Heart (tissue), 3 donors: Measurements from ENCODE around the genes TMEM200B and PTPRU.

DNA sequence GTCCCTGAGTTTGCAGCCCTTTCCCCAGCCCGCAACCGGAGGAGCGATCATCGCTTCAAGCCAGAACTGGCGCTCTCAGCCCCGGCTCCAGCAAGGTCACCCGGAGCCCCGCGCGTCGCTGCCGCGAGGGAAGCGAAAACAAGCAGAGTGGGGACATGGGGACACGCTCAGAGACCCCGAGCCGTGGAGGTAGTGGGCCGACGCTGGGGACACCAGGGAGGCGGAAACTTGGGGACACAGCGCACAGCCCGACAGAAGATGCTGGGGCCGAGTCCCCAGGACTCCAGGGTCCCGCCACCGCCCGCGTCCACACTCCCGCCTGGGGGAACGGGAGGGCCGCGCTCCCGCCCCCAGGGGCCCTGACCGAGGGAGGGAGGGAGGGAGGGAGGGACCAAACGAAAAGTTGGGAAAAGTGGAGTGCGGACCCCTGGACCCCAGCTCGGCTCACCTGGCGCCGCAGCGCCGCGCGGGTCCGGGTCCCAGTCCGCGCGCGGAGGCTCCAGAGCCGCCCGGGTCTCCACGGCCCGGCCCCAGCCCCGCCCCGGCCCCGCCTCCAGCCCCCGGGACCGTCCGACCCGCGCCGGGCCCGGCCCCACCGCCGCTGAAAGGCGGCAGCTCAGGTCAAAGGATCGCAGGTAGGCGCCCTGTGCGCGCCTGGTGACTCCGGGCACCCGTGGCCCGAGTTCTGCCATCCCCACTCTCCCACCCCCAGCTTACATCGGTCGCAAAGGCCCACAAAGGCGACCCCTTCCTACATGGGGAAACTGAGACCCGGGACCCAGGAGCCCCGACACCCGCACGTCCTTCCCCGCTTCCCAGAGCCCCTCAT, at the start of gene TMEM200B:
TMEM200B (minus strand) TSS at position 496 of the 829 bp plus-strand sequence.
- RAMPAGE, long total RNA, 2 experiments = no peak in any of the 2 experiments

DNA sequence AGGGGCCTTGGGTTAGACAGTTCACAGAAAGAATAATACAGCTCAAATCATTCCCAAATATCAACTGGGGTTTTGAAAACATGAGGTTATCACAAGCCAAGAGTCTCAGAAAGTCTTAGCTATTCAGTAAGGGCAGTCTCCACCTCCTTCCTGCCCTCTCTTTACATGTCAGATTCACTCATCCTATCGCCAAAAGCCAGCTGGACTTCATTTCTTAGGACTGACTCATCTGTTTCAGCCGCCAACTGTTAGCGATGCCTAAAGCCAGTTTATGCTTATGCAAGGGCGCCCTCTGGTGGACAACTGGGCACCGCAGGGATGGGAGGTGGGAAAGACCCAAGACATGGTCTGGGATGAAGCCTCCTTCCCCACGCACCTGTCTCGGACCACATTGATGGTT, 21.1 kb upstream of the SRSF4 start:
- RAMPAGE, long total RNA, 2 experiments = no peak in any of the 2 experiments

DNA sequence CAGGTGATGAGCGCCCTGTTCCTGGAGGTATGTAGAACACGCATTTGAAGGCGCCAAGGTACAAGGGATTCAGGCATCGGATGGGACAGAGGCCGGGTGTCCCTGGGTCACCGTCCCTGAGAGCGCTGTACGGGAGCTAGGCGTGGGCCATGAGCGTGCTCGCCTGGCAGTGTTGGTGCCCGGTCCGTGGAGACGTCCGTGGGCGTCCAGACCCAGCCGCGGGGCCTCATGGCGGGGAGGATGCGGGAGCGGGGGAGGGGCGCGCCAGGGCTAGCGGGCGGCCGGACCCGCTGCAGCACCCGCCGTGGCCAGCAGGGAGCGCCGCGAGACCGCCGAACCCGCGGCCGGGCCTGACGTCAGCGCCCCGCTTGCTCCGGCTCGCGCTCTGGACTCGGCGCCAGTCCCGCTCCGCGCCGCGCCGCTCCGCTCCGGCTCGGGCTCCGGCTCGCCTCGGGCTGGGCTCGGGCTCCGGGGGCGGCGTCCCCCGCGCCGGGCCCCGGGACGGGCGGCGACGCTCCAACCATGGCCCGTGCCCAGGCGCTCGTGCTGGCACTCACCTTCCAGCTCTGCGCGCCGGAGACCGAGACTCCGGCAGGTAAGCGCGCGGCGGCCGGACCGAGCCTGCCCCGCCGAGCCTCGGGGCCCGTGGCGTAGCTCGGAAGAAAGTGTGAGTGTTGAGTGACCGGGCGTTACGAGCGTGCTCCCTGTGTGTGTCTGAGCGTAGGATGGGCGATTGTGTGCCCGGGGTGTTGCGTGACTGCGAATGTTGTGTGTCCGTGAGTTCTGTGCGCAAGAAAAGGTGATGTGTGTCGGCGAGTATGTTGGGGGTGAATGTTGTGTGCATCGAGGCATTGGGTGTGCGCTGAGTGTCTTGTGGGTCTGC, at the start of gene PTPRU:
PTPRU (plus strand) TSS at position 400 of the 883 bp plus-strand sequence.
- RAMPAGE, long total RNA, 2 experiments = no peak in any of the 2 experiments

DNA sequence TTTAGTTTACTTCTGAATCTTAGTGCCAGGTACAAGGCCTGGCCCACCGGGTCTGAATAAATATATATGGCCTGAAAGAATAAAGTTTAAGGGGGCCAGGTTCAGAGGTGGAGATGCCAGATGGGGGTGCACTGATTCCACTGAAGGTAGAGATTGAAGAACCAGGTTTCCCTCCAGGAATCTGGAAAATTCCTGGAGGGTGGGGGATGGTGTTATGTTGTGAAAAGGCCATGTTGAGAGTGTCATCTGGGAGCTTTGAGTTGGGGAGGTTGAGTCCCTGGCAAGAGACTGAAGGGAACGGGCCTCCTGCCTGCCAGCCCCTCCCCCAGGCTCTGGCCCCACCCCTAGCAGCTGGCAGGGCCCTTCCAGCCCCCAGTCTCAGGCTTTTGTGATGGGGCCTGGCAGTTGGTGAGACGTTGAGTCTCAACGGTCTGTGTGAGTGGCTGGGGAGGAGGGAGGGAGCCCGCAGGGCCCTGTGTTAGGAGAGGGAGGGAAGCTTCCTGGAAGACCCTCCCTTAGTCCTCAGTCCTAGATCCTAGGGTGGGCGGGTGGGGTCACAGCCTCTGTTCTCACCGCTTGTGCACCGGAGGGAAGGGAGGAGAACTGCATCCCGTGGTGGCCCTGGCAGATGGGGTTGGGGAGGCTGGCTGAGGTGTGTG, 4.1 kb downstream of the PTPRU start:
- RAMPAGE, long total RNA, 2 experiments = no peak in any of the 2 experiments

DNA sequence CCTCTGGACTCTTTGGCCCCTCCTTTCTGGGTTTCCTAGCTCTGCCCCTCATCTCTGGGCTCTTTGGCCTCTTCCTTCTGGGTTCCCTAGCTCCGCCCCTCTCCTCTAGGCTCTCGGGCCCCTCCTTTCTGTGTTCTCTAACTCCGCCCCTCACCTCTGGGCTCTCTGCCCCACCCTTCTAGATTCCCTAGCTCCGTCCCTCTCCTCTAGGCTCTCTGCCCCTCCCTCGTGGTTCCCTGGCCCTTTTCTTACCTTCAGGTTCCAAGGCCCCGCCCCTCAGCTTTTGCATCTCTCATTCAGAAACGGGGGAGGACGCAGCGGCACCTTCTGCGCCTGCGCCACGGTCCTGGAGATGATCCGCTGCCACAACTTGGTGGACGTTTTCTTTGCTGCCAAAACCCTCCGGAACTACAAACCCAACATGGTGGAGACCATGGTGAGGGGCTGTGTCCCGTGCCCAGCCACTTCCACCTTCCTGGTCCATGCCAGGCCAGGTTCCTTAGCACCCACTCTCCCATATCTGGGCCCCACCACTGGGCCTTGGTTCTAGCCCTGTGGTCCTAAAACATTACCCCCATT, 88.7 kb downstream of the PTPRU start:
- RAMPAGE, long total RNA, 2 experiments = no peak in any of the 2 experiments

- RAMPAGE, long total RNA, 2 experiments = no peak in any of the 2 experiments
Measured at GRCh38 chr1:30191161-30191401, 532.3 kb downstream of the MATN1 start.

DNA sequence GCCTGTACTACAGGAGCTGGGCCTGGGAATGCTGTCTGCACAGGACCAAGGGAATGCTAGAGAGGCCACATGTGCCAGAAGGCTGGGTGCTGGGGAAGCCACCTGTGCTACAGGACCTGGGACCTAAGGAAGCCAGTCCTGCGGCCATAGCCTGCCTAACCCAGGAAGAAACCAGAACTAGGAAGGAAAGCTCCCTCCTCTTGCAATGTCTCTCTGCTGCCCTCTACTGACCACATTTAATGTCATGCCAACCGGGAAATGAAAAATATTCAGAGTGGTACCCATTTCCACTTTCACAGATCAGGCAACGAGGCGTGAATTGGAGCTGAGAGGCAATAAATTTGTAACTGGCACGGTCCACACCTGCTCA, 343.1 kb downstream of the MATN1 start:
- RAMPAGE, long total RNA, 2 experiments = no peak in any of the 2 experiments

- RAMPAGE, long total RNA, 2 experiments = no peak in any of the 2 experiments
Measured at GRCh38 chr1:30720151-30720839, 3.1 kb downstream of the MATN1 start.

GRCh38 chr1:30729073-30729362, 5.6 kb upstream of the MATN1 start:
- RAMPAGE, long total RNA, 2 experiments = no peak in any of the 2 experiments

DNA sequence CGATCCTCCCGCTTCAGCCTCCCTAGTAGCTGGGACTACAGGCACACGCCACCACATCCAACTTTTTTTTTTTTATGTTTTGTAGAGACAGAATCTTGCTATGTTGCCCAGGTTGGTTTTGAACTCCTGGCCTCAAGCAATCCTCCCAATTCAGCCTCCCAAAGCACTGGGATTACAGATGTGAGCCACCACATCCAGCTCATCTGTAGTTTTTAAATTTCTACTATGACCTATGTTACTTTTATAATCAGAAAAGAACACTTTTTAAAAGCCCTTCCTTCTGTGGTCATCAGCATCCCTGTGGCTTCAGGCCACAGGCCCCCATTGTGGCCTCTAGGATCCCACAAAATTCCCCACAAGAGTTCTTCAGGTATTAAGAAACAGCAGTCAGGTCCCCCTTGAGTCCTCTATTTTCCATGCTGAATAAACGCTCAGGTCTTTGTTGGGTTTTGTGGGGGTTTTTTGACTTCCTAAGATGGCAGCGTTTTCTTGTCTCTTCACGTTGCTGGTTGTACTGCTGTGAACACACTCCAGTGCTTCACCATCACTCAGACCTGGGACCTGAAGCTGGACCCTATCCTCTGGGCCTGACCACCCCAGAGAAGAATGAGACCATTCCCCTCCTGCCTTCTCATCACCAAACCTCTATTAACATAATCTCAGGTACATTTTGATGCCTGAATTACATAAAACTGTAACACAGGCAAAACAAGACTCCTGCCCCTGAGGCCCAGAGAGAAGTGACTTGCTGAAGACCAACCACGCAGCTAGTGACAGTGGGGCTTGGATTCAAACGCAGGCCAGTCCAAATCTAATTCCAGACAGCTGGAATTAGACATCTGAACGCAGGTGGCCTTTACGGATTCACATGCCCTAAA, 13.4 kb upstream of the MATN1 start:
- RAMPAGE, long total RNA, 2 experiments = no peak in any of the 2 experiments

DNA sequence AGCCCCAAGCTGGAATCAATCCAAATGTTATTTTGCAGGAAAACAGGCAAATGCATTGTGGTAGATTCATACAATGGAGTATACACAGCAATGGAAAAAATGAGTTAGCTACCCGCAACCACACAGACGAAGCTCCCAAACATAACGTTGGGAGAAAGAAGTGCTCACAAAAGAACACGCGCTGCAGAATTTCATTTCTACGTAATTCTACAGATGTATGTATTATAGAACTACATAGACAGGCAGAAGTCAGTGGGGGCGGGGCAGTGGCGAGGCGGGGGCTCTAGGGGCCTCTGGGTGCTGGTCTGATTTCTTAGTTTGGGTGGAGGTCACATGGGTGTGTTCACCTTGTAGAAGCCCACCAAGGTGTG, 8.5 kb downstream of the LAPTM5 start:
- RAMPAGE, long total RNA, 2 experiments = no peak in any of the 2 experiments

- RAMPAGE, long total RNA, 2 experiments = no peak in any of the 2 experiments
Measured at GRCh38 chr1:30762382-30763065, 5.0 kb upstream of the LAPTM5 start.

DNA sequence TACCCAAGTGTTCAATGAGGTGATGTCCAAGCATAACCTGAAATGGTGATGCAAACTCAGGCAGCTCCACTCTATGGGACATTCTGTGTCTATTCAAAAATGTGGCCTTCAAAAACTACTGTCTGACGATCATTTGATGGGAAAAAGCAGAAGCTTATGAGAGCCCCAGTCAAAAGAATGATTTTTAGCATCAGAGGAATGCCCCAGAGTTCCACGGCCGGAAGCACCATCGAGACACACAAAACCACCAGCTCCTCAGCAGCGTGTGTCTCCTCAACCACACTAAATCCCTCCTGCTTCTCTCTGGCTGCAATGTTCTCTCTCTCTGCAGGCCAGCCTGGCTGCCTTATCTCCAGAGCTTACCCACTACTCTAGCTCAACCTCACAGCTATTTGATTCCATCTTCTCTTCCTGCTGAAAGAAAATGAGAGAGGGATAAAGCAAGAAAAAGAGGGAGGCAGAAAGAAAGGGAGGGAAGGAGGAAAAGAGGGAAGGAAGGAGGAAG, 33.3 kb upstream of the LAPTM5 start:
- RAMPAGE, long total RNA, 2 experiments = no peak in any of the 2 experiments

DNA sequence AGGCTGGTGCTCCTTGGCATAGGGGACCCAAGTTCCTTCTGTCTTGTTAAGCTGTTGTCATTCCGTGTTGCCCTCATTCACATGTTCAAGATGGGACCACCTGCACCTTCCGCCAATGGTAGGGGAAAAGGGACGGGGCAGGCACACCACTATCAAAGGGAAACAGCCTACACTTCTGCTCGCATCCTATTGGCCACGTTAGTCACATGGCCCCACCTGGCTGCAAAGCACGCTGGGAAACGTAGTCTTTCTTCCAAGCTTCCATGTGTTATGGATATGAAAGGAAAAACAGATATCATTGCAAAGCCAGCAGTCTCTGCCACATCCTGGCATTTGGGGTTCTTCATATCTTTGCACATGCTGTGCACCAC, 54.5 kb downstream of the SDC3 start:
- RAMPAGE, long total RNA, 2 experiments = no peak in any of the 2 experiments

- RAMPAGE, long total RNA, 2 experiments = no peak in any of the 2 experiments
Measured at GRCh38 chr1:30881285-30881741, 27.2 kb downstream of the SDC3 start.

- RAMPAGE, long total RNA, 2 experiments = no peak in any of the 2 experiments
Measured at GRCh38 chr1:30911152-30911546, 2.6 kb upstream of the SDC3 start.

DNA sequence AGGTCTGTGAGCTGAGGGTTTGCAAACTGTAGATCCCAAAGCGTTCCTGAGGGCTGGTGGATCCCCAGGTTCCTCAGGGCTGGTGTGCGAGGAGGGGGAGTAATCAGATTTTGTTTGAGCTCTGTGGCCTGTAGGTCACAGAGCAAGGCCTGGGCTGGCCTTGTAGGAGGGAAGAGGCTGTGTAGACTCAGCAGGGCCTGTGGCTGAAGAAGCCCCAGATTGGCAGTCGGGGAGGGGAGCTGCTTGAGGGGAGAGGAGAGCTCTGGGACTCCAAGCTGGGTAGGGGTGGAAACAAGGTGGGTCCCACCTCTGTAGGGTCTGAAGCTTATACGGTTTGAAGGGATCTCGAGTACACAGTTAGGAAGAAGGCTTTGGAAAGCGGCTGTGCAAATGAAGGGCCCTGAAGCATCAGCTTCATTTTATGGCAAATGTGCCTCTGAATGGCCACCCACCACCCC, 5.1 kb upstream of the SDC3 start:
- RAMPAGE, long total RNA, 2 experiments = no peak in any of the 2 experiments

DNA sequence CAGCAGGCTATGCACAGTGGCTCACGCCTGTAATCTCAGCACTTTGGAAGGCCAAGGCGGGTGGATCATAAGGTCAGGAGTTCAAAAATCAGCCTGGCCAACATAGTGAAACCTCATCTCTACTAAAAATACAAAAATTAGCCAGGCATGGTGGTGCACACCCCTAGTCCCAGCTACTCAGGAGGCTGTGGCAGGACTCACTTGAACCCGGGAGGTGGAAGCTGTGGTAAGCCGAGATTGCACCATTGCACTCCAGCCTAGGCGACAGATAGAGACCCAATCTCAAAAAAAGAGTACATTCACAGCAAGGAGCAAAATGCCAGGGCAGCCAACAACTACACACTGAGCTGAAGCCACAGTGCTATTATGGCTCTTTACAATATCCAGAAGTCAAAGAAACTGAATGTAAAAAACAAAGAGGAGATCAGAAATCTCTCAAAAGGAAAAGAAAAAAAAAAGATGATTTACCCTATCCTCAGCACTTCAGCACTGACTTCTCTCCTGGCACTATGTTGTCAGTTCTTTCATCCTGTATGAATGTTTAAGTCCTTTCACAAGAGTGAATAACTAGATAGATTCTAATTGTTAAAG, 18.5 kb downstream of the PUM1 start:
- RAMPAGE, long total RNA, 2 experiments = no peak in any of the 2 experiments

- RAMPAGE, long total RNA, 2 experiments = no peak in any of the 2 experiments
Measured at GRCh38 chr1:31423366-31424108, 10.5 kb downstream of the SERINC2 start.

- RAMPAGE, long total RNA, 2 experiments = no peak in any of the 2 experiments
Measured at GRCh38 chr1:31523664-31524754, 52.3 kb upstream of the TINAGL1 start.